Right lobe of liver (tissue), 4 donors: ENCODE measurements around the gene ACOT12.

GRCh38 chr5:79229590-79230155, 6.3 kb upstream of the JMY start:
- PRO-cap, 4 experiments: no peak in any of the 4 experiments
- RAMPAGE, long total RNA, 2 experiments: no peak in any of the 2 experiments

- PRO-cap, 4 experiments: peak in 4 of 4 experiments; most common plus-strand start chr5:79754068 (in 3); most common minus-strand start chr5:79754015 (in 2)
- RAMPAGE, long total RNA, 2 experiments: no peak in any of the 2 experiments
Observed at GRCh38 chr5:79753833-79754238, 64.2 kb downstream of the CMYA5 start.

- PRO-cap, 4 experiments: no peak in any of the 4 experiments
- RAMPAGE, long total RNA, 2 experiments: no peak in any of the 2 experiments
Observed at GRCh38 chr5:80079893-80080141, 44.7 kb downstream of the THBS4 start.

DNA sequence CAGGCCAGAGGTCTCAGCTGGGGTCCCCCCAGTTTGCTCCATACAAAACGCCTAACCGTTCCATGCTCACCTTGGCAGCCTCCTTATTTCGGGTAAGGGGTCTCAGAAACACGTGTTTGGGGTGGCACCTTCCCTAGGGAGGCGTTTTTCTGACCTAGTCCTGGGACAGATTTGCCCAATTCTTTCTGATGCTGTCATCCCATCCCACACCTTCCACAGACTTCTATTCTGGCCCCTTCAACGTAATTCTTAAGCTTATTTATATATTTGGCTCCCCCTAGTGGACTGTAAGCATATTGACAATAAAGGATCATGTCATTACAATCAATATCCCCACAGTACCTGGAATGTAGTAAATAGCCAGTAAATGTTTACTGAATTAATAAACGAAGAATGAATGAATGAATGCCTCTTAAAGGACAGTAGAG, 48.3 kb downstream of the THBS4 start:
- PRO-cap, 4 experiments: no peak in any of the 4 experiments
- RAMPAGE, long total RNA, 2 experiments: no peak in any of the 2 experiments

DNA sequence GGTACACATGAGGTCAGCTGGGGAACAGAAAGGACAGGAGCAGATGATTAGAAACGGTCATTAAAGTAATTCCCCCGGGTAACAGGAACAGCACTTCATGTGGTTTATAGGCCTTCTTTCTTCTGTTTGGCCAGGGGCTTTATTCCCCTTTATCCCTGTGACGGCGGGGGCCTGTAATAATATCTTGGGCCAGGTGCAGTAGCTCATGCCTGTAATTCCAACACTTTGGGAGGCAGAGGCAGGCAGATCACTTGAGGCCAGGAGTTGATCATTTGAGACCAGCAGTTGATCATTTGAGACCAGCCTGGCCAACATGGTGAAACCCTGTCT, 30.4 kb upstream of the MSH3 start:
- PRO-cap, 4 experiments: peak in 2 of 4 experiments; most common plus-strand start position 63 of the sequence (in 2)
- RAMPAGE, long total RNA, 2 experiments: no peak in any of the 2 experiments

- PRO-cap, 4 experiments: no peak in any of the 4 experiments
- RAMPAGE, long total RNA, 2 experiments: no peak in any of the 2 experiments
Observed at GRCh38 chr5:80985492-80985984, 25.4 kb downstream of the RASGRF2 start.

DNA sequence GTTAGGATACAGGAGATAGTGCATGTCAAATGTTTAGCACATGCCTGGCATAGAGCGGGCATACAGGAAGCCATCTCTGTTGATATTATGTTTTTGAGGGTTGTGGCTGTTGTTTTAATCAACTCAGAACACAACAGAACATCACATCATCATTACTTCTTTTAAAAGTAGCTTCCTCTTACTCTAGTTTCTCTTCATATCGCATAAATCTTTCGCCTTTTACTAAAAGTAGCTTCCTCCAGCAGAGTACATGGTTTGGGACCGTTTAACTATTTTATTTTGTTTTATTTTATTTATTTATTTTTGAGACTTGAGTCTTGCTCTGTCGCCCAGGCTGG, 27.7 kb upstream of the CKMT2 start:
- PRO-cap, 4 experiments: no peak in any of the 4 experiments
- RAMPAGE, long total RNA, 2 experiments: no peak in any of the 2 experiments

GRCh38 chr5:81393385-81394493, at the start of gene ACOT12:
Gene ACOT12 (minus strand): TSS chr5:81394134.
- PRO-cap, 4 experiments: peak in 4 of 4 experiments; most common plus-strand start chr5:81393771 (in 4); most common minus-strand start chr5:81393610 (in 3)
- RAMPAGE, long total RNA, 2 experiments: start-site peak on the minus strand in 2 of 2 experiments, at chr5:81394037-81394158 at its widest, 4,151 to 6,089 reads per replicate

GRCh38 chr5:81419052-81419478, 25.1 kb upstream of the ACOT12 start:
- PRO-cap, 4 experiments: peak in 3 of 4 experiments; most common plus-strand start chr5:81419371 (in 3); most common minus-strand start chr5:81419320 (in 1)
- RAMPAGE, long total RNA, 2 experiments: no peak in any of the 2 experiments

GRCh38 chr5:81420208-81420653, 26.3 kb upstream of the ACOT12 start:
- PRO-cap, 4 experiments: peak in 1 of 4 experiments; most common plus-strand start chr5:81420483 (in 1); most common minus-strand start chr5:81420413 (in 1)
- RAMPAGE, long total RNA, 2 experiments: no peak in any of the 2 experiments

GRCh38 chr5:81602462-81603340, 148.2 kb downstream of the SSBP2 start:
- PRO-cap, 4 experiments: no peak in any of the 4 experiments
- RAMPAGE, long total RNA, 2 experiments: no peak in any of the 2 experiments

GRCh38 chr5:81615958-81616327, 135.0 kb downstream of the SSBP2 start:
- PRO-cap, 4 experiments: no peak in any of the 4 experiments
- RAMPAGE, long total RNA, 2 experiments: no peak in any of the 2 experiments

DNA sequence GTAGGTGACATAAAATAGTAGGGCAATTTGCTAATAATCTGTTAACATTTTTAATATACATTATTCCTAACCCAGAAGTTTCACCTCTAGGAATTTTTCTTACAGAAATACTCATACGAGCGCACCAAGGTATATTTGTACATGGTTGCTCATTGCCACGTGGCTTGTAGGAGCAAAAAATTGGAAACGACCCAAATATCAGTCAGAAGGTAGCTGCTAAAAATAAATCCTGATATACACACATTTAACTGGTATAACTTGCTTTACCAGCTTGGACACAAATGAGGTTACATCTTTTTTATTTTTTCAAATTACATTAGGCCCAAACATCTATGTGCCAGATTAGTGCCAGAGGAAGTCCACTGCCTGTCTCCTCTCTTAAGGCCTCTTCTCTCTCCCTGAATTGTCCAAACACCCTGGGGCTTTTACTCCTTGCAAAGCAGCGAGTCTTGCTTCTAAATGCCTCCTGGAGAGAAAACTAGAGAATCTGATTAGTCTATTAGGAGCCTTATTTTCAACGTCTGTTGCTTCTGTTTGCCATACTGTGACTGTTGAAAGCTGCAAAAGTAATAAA, 92.0 kb upstream of the SSBP2 start:
- PRO-cap, 4 experiments: no peak in any of the 4 experiments
- RAMPAGE, long total RNA, 2 experiments: no peak in any of the 2 experiments

GRCh38 chr5:82389321-82389747, 111.2 kb upstream of the RPS23 start:
- PRO-cap, 4 experiments: no peak in any of the 4 experiments
- RAMPAGE, long total RNA, 2 experiments: no peak in any of the 2 experiments

- PRO-cap, 4 experiments: no peak in any of the 4 experiments
- RAMPAGE, long total RNA, 2 experiments: no peak in any of the 2 experiments
Observed at GRCh38 chr5:82426698-82427102, 148.5 kb upstream of the RPS23 start.

GRCh38 chr5:83027085-83027813, 49.9 kb downstream of the TMEM167A start:
- PRO-cap, 4 experiments: no peak in any of the 4 experiments
- RAMPAGE, long total RNA, 2 experiments: no peak in any of the 2 experiments

GRCh38 chr5:83508649-83509264, 37.2 kb downstream of the VCAN start:
- PRO-cap, 4 experiments: no peak in any of the 4 experiments
- RAMPAGE, long total RNA, 2 experiments: no peak in any of the 2 experiments

- PRO-cap, 4 experiments: peak in 3 of 4 experiments; most common plus-strand start chr5:86461473 (in 2); most common minus-strand start chr5:86461306 (in 3)
- RAMPAGE, long total RNA, 2 experiments: no peak in any of the 2 experiments
Observed at GRCh38 chr5:86461145-86461574, 156.6 kb upstream of the COX7C start.

DNA sequence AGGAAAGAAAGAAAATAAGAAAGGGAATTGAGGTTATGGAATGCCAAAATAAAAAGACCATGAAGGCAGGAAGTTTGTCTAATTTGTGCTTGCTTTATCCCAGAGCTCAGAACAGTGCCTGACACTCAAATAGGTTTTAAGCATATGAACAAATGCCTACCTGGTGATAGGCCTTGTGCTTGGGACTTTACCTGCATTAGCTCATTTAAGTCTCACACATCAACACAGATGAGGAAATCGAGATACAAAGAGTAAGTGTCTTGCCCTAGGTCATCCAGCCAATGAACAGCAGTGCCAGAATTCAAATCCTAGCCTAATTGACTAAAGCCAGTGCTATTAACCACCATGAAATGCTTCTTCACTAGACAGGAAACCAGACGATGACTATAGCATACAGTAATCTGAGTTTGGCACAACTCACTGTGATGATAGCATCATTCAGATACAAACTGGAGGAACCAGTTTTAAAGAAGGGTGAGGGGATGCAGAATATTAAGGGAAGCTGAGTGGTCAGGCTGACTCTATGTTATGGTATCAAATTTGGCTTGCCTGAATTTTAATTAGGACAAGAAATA, 147.2 kb upstream of the RASA1 start:
- PRO-cap, 4 experiments: no peak in any of the 4 experiments
- RAMPAGE, long total RNA, 2 experiments: no peak in any of the 2 experiments

DNA sequence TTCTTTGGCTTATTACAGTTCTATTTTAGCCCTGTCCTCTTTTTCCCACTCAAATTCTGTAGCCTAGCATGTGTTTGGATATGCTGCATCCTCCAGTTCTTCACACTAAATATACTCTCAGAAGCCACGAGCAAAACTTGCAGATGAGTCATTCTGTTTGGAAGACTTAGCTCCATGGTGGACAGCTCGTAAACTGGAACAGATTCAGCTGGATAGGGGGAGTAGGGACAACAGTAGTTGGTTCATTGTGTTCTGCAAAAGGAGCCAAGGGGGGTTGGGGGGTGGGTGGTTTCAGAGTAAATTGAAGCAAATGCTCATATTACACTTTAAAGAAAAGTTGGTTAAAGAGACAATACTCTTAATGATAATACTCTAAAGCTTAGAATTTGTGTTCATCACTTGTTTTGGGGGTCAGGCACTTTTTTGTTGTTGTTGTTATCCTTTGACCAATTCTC, 369.3 kb downstream of the TMEM161B start:
- PRO-cap, 4 experiments: no peak in any of the 4 experiments
- RAMPAGE, long total RNA, 2 experiments: no peak in any of the 2 experiments